Caco-2 (cell line): Measurements from ENCODE around the genes STAT5A, RETREG3 and PLEKHH3.

GRCh38 chr17:42287191-42287830 lies 987 bp upstream of the STAT5A start:
- PRO-cap, result no peak
- RRBS, result no CpG with 5 or more reads among the region's 11 CpGs

- PRO-cap, result bidirectional peak, plus-strand start at chr17:42288498, minus-strand start at chr17:42288370
- RRBS, result 6% methylated on average over 13 of the region's 67 CpGs
Measured at GRCh38 chr17:42287831-42288613, at the start of gene STAT5A. STAT5A (plus strand) TSS chr17:42288498.

DNA sequence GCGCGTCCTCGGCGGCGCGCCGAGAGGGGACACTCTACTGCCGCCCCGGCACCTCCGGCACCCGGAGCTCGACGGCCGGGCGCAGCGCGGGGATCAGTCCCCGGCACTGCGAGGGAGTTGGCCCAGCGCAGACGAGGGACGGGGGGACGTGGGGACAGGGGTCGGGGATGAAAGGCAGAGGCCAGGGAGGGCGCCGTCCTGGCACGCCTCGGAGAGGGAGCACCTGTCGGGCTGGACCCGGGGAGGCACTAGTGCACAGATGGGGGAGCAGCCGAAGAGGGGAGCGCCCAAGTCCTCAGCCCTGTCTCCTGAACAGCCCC lies 276 bp downstream of the STAT5A start:
- PRO-cap, result no peak
- RRBS, result 31% methylated on average over 9 of the region's 32 CpGs

DNA sequence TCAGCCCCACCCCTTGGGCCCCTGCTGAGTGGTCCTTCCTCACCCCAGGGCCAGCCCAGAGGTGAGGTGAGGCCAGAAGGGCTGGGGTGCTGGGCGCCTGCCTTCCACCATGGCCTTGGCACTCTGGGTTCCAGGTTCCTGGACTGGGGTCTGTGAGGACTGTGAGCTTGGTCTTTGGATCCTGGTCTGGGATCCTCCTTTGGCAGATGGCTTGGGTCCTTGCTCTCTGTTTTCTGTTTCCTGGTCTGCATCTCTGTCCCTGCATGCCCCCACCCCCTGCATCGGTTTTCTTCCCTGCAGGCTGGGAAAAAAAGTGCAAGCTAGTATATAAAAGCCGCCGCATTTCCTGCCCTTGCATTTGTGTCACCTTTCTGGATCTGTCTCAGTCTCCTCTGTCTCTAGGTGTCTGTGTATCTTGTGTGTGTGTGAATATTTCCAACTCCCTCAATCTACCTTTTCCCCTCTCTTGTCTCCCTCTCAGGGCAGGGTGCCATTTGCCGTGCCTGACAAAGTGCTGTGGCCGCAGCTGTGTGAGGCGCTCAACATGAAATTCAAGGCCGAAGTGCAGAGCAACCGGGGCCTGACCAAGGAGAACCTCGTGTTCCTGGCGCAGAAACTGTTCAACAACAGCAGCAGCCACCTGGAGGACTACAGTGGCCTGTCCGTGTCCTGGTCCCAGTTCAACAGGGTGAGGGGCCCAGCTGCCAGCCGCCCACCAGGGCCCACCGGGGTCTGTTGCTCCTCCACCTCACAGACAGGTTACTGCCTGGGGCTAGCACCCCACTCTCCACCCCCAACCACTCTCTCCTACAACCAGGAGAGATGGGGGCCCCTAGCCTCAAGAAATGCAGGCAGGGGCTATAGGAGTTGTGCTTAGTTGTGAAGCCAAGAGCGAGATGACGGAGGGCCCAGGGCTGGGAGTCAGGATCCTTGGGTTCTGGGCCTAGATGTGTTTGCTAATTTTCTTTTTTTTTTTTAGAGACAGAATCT lies 17.8 kb downstream of the STAT5A start:
- PRO-cap, result no peak
- RRBS, result no CpG with 5 or more reads among the region's 16 CpGs

DNA sequence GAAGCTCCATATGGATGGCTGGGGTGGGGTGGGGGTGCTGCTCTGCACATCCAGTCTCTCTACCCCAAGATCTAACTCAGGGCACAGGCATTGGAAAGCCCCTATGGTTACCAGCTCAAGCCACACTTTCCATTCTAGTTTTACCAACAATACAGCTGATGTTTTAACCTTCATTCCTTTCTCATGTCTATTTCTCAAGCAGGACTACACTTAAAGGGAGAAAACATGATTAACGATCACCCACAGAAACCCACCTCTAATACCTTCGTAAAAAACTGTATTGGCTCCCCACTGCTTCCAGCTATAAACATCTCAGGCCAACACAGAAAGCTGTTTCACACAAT lies 47.3 kb downstream of the STAT3 start:
- PRO-cap, result no peak
- RRBS, result no CpG with 5 or more reads among the region's 2 CpGs

DNA sequence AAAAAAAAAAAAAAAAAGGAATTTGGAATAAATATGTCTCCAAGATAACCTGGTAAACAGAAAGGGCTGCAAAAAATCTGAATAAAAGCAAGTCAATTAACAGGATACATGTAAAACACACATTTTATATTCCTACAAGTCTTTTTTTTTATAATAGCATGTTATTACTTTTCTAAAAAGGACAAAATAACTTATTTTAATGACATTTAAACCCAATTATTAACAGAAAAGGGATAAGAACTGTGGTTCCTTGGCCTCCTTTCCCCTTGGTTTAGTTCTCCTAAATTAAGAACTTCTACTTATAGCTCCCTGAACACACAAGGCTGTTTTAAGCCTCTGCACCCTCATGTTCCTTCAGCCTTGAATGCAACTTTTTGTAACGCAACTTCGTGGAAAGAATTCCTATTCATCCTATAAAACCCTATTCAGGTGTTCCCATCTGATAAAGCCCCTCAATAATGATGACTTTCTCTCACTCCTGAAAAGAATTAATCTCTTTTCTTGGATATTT lies 6.5 kb downstream of the STAT3 start:
- PRO-cap, result no peak
- RRBS, result no CpG with 5 or more reads among the region's 2 CpGs

- PRO-cap, result unidirectional peak, minus-strand start at chr17:42398691
- RRBS, result no CpG with 5 or more reads among the region's 2 CpGs
Measured at GRCh38 chr17:42398455-42398886, 10.2 kb upstream of the STAT3 start.

DNA sequence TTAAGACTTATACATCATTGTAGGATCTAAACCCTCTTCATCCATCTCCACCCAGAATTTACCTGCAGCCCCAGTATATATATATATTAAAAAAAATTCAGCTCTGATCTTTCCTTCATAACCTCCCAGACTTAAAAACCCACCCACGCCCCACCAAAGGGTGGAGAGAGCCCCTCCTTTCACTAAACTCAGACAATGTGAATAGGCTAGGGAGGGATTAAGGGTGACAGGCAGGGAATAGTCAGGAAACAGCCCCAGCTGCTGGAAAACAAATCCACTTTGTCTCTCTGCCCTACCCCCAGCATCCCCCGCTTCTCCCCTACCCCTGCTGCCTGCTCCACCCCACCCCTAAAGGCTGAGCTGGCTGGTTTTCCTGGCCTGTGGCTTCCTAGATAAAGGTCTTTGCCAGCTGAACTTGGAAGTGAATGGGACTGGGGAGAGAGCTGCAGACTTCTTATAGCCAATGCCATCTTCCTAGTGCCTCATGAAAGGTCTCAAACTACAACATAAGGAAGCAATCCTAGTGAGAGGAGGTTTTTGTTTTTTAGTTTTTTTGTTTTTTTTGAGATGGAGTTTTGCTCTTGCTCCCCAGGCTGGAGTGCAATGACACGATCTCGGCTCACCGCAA lies 15.0 kb downstream of the CAVIN1 start:
- PRO-cap, result no peak
- RRBS, result no CpG with 5 or more reads among the region's 5 CpGs

DNA sequence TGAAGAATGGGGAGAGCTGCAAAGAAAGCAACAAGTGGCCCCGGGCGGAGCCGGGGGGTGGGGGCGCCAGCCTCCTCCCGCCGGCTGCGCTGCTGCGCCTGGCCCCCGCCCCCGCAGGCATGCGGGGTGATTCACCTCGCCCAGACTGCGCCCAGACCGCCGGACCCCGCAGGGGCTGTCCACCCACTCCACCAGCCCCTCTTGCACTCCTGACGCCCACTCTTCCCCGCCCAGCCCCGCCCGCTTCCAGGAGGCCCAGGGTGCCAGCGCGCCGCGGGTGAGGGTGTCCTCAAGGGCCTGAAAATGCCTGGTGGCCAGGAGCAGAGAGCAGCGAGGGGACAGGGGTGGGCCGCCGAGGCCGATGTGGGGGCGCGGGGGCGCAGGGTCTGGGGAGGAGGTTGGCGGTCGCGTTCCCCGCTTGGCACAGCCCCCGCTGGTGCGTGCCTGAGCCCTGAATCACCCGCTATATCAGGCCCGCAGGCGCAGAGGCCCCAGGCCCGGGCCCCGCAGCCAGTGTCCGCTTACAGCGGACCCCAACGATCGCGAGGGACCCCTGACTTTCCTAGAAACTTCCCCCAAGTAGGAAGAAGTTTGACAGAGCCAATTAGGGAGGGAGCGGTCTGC lies 1.3 kb downstream of the CAVIN1 start:
- PRO-cap, result no peak
- RRBS, result 35% methylated on average over 9 of the region's 48 CpGs

DNA sequence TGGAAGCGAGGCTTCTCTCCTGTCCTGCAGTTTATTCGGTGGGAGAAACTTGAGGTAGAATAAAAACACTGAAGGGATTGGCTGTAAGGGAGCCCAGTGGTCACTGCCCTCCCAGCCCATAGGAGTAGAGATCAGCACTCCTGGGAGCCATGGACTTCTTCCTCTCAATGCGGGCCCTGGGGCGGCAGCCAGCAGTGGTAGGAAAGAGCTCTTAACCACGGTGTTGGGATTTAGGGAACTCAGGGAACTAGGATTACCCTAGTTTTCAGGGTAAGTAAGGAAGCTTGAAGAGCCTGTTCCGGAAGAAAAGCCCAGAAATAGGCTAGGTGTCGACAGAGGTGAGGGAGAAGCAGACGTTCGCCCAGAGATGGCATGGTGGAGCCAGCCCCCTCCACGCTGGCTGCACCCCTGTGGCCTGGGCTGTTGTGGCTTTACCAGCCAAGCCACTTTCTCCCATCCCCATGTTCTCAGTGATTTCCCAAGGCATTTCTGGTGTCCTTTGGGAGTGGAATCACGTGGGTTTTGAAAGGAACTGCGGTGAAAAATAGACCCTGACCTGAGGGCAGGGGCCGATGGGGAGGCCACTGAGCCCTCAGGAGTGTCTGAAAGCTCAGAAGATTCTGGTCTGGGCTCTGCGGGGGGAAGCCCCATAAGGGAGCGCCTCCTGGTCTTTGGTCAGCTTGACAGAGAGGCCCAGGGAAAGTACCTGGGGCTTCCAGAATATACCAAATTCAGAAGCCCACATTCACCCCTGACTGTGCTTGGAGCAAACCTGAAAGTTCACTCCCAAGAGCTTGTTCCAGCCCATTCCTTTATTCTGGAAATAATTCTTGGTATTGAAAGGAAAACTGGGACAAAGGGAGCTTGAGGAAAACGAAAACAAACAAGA lies 23.5 kb upstream of the NAGLU start:
- PRO-cap, result no peak
- RRBS, result no CpG with 5 or more reads among the region's 16 CpGs

DNA sequence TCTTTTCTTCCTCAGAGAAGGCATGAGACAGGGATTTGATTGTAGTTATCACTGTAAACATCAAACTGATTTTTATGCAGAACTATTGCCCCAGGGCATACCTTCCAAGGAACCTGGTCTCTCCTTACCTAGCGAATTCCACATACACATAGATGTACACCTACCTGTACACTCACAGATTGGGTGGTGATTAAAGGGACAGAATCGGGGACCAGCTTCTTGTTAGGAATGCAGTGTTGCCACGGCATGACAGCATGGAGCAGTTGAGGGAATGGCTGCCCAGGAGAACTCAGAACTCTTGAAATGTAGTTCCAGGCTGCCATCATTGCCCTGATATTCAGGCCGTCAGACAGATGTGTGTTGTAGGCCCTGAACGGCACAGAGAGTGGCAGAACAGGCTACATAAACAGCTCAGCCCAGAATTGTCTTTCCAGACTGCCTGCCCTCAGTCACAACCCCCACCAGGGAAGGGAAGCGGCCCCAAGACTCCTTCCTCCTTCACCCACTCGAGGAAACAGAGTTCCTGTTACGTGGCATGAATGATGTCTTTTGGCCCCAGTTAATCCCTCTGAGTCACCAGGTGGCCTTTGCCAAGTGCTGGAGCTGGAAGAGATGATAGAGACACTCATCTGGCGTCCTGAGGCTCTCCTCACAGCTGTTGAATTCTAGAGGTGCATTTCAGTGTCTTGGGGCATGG lies 17.8 kb upstream of the NAGLU start:
- PRO-cap, result no peak
- RRBS, result no CpG with 5 or more reads among the region's 9 CpGs

GRCh38 chr17:42536927-42537351 lies 898 bp downstream of the NAGLU start:
- PRO-cap, result no peak
- RRBS, result no CpG with 5 or more reads among the region's 10 CpGs

DNA sequence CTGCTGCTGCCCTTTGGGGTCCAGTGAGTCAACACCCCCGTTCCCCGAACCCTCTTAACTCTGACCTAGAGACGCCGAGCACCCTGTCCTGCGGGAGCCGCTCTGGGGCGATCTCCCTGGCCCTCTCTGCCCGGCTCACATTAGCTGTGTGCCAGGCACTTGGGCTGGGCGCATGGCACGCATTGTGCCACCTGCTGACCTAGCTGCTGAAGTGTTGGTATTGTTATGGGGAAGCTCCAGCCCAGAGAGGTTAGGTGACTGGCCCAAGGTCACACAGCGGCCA lies 1.1 kb downstream of the HSD17B1 start:
- PRO-cap, result no peak
- RRBS, result no CpG with 5 or more reads among the region's 11 CpGs

DNA sequence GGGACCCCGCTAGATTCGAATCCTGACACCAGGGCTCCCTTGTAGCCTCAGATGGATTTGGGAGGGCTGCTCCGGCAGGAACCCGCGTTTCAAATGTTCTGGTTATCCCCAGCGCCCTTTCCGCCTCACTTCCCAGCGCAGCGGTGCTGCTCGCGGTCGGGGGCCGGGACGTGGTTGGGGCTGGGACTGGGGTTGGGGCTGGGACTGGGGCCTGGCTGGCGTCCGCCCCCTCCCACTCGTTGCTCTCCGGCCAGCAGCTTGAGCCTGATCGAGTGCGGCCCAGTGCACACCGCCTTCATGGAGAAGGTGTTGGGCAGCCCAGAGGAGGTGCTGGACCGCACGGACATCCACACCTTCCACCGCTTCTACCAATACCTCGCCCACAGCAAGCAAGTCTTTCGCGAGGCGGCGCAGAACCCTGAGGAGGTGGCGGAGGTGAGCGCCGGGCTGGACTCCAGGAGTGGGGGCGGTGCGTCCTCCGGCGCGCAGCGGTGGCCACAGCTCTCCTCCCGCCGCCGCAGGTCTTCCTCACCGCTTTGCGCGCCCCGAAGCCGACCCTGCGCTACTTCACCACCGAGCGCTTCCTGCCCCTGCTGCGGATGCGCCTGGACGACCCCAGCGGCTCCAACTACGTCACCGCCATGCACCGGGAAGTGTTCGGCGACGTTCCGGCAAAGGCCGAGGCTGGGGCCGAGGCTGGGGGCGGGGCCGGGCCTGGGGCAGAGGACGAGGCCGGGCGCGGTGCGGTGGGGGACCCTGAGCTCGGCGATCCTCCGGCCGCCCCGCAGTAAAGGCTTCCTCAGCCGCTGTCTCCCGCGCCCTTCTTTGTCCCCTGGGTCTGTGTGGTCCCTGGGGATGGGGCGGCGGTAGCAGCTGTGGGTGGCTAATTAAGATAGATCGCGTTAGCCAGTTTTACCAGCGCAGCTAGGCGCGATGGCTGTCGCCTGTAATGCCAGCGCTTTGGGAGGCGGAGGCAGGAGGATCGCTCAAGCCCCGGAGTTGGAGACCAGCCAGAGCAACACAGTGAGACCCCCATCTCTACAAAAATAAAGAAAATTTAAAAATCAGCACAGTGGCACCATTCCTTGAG lies 1.8 kb downstream of the HSD17B1 start:
- PRO-cap, result bidirectional peak, plus-strand start at position 742 of the sequence, minus-strand start at position 586 of the sequence
- RRBS, result 7% methylated on average over 29 of the region's 89 CpGs

GRCh38 chr17:42562987-42563561 lies 1.1 kb downstream of the COASY start:
- PRO-cap, result no peak
- RRBS, result no CpG with 5 or more reads among the region's 23 CpGs

- PRO-cap, result unidirectional peak, plus-strand start at chr17:42609114; bidirectional peak, plus-strand start at chr17:42609664, minus-strand start at chr17:42609374
- RRBS, result 4% methylated on average over 6 of the region's 60 CpGs
Measured at GRCh38 chr17:42608230-42609490, at the start of gene RETREG3. RETREG3 (minus strand) TSS chr17:42609374.

DNA sequence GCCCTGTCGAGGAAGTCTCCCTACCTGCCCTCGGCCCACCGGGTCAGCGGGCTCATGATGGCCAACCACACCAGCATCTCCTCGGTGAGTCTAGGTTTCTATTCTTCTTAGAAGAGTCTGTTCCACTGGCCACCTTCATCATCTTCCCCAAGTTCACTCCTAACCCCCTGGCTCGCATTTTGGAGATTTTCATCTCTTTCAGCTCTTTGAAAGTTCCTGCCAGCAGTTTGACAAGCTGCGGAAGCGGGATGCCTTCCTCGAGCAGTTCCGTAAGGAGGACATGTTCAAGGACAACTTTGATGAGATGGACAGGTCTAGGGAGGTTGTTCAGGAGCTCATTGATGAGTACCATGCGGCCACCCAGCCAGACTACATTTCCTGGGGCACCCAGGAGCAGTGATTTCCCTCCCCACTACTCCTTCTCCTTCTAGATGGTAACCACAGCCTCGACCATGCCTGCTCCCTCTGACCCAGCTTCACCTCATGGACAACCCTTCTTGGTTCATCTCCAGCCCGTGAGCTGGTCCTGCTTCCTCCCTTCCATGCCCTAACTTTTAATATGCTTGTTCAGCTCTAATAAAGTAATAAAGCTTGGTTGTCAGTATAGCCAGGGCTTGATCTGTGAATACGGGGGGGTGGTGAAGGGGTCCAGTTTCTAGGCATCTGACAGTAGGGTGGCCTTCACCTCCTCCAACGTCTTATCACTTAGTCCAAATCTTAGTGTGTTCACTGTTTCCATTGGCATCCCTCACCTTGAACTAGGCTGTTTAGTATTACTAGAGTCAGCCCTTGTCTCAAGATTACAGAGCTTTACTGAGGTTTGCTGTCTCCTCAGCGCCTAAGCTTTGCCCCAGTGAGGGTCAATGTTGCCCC lies 7.6 kb downstream of the TUBG2 start:
- PRO-cap, result no peak
- RRBS, result no CpG with 5 or more reads among the region's 16 CpGs

- PRO-cap, result unidirectional peak, minus-strand start at chr17:42676821; unidirectional peak, minus-strand start at chr17:42676994
- RRBS, result 4% methylated on average over 35 of the region's 79 CpGs
Measured at GRCh38 chr17:42676254-42677203, at the start of gene PLEKHH3. PLEKHH3 (minus strand) TSS chr17:42676994.

GRCh38 chr17:42677204-42677683 lies 450 bp upstream of the PLEKHH3 start:
- PRO-cap, result unidirectional peak, plus-strand start at chr17:42677367
- RRBS, result no CpG with 5 or more reads among the region's 20 CpGs

DNA sequence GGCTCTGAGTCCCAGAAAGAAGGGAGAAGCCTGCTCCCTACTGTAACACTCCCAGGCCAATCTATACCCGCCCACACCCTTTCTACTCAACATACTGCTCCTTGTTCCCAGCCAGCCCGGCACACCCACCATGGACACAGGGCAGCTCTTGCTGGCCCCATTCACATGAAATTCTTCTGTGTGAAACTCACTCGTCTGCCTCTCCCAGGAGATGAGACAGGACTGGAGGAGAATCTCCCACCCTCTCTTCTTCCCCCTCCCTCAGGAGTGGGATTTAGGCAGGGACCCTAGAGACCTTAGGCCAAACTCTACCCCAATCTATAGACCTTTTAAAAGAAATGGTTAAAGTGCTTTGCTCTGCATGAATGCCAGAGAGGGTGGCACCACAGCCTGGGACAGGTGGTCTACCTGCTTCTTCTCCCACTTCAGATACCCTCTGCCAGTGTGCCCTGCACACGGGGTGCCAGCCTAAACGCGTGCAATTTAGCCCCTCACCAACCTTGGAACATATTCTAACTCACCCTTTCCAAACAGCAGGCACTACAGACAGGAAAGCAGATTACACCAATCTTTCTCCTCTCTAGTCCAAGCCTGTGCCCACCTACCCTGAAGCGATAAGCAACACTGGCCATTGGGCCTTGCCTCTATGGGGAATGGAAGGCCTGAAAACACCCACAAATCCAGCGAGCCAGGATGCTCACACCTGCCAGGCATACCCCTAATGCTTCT lies 18.8 kb downstream of the CNTNAP1 start:
- PRO-cap, result no peak
- RRBS, result no CpG with 5 or more reads among the region's 8 CpGs